AG09309 (cell line): ENCODE measurements around the genes NAGS and UBTF.

DNA sequence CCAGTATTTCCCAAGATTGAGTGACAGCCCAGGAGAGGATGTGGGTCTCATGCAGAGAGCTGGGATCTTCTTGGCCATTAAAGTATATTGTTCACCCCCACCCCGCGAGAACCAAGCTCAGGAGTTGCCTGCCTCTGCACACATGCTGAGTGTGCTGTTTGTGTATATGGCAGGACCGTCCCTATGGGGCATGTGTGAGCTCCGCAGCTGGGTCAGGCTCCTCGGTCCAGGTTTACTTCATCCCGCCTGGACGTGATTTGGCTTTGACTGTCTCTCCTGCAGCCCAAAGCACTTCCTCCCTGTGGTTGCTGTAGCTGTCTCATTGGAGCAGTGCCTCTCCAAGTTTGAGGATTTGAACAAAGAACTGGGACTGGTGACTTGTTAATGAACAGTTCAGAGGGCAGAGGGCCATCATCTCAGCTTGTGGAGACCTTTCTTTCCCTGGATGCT lies 19.9 kb downstream of the ETV4 start:
- RRBS: no CpG with 5 or more reads among the region's 7 CpGs

- RRBS: 76% methylated on average over 2 of the region's 13 CpGs
Measured at GRCh38 chr17:43542755-43543744, 3.1 kb downstream of the ETV4 start.

DNA sequence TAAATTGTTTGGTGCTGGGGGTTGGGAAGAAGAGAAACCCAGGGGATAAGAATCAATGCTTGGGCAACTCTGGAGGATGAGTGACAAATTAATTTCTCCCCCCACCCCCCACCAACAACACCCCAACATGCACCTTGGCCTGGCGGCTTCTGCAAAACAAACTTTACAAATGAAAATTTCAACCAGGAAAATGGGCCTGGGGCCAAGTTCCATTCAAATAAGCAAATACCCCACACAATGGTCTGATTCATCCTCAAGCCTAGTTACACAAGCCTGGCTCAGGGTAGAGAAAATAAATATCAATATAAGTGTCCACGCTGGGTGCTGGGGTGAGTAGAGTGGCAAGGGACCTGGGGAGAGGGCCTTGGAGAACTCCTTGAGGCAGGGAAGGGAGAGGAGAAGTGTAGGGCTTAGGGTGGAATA lies 1.6 kb downstream of the ETV4 start:
- RRBS: no CpG with 5 or more reads among the region's 2 CpGs

DNA sequence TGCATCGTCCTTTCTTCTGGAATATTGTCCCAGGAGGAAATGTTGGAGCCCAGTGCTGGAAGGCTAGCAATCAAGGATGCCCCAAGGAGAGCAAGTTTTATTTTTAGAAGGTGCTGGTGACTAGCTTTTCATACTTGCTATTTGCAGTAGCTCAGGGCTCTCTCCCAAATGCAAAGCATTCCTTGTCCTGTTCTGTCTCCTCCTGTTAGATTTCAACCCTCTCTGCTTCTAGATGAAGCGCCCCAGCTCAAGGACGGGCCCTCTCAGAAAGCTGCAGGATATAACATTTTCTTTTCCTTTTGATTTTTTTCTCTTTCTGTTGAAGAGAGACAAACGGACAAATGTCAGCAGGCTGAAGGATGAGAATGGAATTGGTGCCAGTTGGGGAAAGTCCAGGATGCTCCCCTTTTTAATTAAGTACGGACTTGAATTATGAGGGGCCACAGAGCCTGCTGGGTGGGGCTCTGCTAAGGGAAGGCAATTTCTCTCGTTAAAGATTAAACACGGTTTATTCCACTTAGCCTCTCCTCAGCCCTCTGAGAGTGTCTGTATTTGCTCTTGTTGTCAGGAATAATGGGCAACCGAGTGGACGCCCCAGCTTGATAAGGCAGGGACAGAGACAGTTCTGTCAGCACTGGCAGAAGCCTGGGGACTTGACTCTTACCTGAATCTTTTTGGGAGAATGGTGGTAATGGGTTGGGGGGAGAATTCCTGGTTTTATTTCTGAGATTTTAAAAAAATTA lies 6.2 kb upstream of the ETV4 start:
- RRBS: no CpG with 5 or more reads among the region's 9 CpGs

GRCh38 chr17:43574249-43574616 lies 28.1 kb upstream of the ETV4 start:
- RRBS: no CpG with 5 or more reads among the region's 12 CpGs

GRCh38 chr17:43659599-43660163 lies 2.0 kb downstream of the MEOX1 start:
- RRBS: no CpG with 5 or more reads among the region's 9 CpGs

DNA sequence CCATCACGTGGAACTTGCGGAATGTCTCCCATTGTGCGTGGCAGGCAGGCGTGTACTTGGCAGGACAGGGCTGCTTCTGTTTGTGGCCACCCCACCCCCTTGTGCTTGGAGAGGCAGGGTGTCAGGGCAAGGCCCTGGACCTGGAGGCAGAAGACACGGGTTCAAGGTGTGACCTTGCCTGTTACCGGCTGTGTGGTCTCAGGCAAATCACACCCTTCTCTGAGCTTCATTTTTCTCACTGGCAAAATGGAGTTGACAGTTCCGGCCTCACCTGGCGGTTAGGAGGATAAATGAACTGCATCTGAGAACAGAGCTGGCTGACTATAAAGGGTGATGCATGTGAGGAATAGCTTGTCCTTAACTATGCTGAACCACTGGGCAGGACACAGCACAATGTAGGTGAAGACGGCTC lies 4.1 kb upstream of the MEOX1 start:
- RRBS: 71% methylated on average over 1 of the region's 9 CpGs

GRCh38 chr17:43713517-43714177 lies 44.9 kb downstream of the SOST start:
- RRBS: 1% methylated on average over 12 of the region's 53 CpGs

GRCh38 chr17:43833429-43833792 lies 465 bp upstream of the MPP3 start:
- RRBS: 6% methylated on average over 4 of the region's 22 CpGs

DNA sequence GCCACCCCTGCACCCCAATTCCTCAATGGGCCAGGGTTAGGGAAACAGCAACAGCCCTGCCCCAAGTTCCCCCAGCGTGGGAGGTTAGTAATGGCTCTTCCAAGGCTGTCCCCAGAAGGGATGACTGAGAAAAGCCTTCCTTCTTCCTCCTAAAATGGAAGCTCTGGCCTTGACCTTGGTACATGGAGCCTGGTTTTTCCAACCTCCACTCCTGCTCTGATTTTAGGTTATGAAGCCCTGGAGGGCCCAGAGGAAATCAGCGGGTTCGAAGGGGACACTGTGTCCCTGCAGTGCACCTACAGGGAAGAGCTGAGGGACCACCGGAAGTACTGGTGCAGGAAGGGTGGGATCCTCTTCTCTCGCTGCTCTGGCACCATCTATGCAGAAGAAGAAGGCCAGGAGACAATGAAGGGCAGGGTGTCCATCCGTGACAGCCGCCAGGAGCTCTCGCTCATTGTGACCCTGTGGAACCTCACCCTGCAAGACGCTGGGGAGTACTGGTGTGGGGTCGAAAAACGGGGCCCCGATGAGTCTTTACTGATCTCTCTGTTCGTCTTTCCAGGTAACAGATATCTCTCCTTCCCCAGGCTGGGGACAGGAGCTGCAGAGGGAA lies 1.5 kb downstream of the CD300LG start:
- RRBS: no CpG with 5 or more reads among the region's 13 CpGs

- RRBS: no CpG with 5 or more reads among the region's 25 CpGs
Measured at GRCh38 chr17:43908070-43908720, 859 bp upstream of the MPP2 start.

DNA sequence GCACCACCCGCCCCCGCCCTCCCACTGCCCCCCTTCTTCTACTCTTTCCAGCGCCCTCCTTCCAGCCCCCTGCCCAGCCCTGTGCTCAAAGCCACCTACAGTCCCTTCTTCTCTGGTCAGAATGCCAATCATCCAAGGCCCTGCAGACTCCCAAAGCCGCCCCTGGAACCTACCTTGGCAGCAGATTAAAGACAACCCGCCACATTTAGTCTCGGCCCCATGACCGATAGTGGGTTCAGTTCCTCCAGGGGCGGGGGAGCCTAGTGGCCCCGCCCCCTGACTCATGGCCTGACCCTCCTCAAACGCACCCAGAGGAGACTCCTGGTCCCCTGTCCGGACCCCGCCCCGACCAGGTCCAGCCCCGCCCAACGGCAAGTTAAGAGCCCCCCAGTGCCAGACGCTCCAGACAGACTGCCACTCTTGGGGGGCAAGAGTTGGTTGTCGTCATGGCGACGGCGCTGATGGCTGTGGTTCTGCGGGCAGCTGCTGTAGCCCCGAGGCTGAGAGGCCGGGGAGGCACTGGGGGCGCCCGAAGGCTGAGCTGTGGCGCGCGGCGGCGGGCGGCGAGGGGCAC lies at the start of gene NAGS:
TSS of gene NAGS (plus strand) at position 405 of the 574 bp plus-strand sequence.
- RRBS: 41% methylated on average over 10 of the region's 32 CpGs

DNA sequence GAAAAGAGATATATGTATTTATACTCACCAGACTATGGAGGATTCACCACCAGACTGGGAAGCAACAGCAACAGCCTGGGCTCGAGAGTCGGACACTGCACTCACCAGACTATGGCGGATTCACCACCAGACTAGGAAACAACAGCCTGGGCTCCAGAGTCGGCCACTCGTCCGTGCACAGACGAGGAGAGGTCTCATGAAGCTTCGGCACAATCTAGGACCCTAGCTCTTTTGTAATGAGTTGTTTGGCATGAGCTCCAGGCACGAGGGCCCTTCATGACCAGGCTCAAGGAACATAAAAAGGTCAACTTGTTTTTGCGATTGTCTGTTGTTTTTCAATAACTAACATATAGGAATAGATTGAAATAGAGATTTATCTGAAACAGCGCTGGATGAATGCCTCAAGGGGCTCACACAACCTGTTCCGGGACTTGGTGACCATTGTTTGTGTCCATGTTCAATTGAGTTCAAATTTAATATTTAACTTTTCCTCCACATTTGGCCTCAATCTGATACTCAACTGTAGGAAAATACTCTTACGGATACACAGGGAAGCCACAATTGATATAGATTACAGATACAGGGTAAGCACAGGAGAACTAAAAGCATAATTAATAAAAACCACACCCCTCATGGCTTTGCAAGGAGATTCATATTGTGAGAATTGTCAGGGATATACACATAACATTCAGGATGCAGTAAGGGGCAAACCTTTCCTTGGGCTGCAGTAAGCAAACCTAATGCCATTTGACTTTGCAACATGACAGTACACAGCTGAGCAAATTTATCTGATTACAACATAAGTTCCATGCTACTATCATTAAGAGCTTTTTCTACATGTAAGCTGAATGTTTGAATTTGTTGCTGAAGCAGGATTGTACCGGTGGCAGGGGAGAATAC lies 4.7 kb upstream of the TMEM101 start:
- RRBS: no CpG with 5 or more reads among the region's 14 CpGs

DNA sequence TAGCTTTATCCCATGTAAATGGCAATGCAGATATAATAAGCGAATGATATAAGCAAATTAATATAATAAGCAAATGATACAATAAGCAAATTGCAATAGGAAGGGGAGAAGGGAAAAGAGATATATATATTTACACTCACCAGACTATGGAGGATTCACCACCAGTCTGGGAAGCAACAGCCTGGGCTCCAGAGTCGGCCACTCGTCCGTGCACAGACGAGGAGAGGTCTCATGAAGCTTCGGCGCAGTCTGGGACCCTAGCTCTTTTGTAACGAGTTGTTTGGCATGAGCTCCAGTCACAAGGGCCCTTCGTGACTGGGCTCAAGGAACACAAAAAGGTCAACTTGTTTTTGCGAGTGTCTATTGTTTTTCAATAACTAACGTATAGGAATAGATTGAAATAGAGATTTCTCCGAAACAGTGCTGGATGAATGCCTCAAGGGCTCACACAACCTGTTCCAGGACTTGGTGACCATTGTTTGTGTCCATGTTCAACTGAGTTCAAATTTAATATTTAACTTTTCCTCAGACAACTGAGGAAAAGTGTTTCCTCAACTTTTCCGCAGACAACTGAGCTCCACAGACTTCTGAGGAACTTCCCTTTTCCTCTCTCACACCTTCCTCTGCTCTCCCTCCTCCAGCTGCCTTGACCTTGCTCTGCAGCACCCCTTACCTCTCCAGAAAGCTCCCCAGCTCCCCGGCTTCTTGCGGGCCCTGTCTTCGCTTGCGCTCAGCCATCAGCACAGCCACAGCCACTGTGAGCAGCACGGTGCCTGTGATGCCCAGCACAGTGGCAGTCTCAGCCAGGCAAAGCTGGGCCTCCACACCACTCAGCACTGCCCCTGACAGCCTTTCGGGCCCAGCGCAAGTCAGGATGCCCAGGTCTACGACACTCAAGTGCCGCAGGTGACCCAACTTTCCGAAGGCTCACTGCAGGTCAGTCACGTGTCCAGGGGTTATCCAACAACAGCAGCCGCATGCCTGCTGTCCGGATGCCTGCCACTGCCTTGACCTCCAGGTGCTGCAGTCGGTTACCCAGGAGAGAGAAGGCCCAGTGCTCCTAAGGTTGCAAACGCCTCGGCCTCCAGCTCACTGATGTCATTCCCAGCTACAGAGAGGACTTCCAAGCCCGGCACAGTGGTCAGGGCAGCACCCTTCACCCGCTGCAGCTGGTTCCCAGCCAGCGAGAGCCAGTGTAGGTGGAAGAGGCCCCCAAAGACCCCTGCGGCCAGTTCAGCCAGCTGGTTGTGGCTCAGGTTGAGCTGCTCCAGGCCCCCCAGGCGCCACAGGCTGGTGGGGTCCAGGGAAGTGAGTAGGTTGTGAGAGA lies 8.6 kb upstream of the TMEM101 start:
- RRBS: no CpG with 5 or more reads among the region's 34 CpGs

- RRBS: 2% methylated on average over 79 of the region's 128 CpGs
Measured at GRCh38 chr17:44219342-44220285, at the start of gene UBTF. Gene UBTF, minus strand, starts transcription at chr17:44219675.

GRCh38 chr17:44279449-44280081 lies 11.6 kb upstream of the SLC4A1 start:
- RRBS: no CpG with 5 or more reads among the region's 16 CpGs

- RRBS: no CpG with 5 or more reads among the region's 15 CpGs
Measured at GRCh38 chr17:44280082-44280839, 12.3 kb upstream of the SLC4A1 start.

DNA sequence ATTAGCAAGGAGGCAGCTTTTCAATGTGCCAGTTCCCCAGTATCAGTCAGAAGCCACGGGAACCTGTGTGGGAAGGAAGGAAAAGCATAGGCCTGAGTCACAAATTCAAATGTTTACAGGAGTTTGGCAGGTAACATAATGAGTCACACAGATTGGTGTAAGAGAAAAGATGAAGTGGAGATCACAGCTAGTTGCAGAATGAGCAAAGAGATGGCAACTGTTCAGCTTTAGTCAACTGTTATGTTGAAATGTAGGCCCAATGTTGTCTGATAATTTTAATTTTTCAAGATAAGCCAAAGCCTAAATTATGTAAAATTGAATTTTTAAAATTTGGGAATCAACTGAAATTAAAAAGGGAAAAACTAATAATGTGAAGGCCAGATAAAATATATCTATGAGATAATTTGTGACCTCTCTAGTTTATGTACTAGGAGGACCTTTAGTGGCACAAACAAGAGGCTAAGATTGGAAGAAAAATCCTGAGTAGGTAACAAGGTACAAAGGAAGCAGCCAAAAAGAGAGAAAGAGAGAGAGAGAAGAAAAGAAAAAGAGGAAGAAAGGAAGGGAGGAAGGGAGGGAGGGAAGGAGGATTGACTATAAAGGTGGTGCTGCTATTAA lies 28.3 kb upstream of the ITGA2B start:
- RRBS: no CpG with 5 or more reads among the region's 1 CpG

DNA sequence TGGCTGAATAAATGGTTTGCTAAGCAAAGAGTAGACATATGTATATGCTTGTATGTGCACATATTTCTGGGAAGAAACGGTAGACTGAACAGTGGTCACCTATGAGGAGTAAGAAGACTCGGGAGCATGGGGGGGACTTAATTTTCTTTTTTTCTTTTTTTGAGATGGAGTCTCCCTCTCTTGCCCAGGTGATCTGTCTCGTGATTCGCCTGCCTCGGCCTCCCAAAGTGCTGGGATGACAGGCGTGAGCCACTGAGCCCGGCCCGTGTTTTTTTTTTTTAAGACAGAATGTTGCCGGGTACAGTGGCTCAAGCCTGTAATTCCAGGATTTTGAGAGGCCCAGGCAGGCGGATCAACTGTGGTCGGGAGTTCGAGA lies 34.2 kb downstream of the ADAM11 start:
- RRBS: no CpG with 5 or more reads among the region's 12 CpGs

DNA sequence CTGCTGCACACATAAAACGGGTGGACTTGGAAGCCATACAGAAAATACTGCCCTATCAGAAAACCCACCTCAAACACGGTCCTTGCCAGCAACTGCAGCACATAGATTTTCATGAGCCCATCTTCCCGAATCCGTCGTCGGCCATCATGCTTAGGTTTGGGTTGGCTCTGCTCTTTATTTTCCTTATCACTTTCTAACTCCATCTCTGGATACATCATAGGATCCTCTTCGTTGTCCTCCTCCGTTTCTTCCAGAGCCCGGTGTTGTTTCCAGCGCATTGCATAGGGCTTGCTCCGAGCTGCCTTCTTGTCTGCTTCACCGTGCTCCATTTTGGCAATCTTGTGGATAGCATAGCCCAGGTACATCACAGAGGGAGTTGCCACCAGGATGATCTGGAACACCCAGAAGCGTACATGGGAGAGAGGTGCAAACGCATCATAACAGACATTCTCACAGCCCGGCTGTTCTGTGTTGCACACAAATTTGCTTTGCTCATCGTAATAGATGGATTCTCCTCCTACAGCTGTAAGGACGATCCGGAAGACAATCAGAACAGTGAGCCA lies 24.8 kb downstream of the GJC1 start:
- RRBS: 98% methylated on average over 3 of the region's 18 CpGs